Measurements from ENCODE around the gene FRG2.

GRCh38 chr4:189021780-189022149, 882.5 kb downstream of the TRIML1 start:
- RRBS = no CpG with 5 or more reads among the region's 5 CpGs

GRCh38 chr4:189185831-189186274, 754.8 kb upstream of the FRG1 start:
- RRBS = no CpG with 5 or more reads among the region's 3 CpGs

DNA sequence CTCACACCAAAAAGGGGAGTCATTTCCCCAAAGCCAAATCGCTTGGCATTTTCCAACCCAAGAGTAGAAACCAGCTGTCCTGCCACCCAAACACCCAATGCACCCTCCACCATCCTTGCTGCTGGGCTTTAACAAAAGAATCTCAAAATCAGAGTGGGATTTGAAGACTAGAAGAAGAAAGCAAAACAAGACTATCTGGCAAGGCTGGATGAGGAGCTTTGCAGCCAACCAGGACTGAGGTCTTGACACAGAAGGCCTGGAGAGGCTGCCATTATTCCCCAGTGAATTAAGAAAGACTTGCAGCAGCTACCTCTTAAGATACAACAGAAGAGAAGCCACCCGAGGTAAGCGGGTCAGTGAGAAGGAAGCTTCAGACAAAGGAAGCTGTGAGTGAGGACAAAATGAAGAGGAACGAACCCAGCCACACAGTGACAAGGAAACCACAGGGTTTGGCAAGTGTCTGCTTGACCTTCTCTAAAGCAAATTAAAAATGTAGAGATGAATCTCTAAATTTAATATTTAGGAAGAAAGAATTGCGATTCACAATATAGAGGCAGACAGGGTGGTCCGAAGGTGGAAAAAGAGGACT, 281.9 kb upstream of the FRG1 start:
- RRBS = no CpG with 5 or more reads among the region's 6 CpGs

- RRBS = no CpG with 5 or more reads among the region's 3 CpGs
Measured at GRCh38 chr4:189915312-189915654, 25.4 kb upstream of the FRG1 start.

DNA sequence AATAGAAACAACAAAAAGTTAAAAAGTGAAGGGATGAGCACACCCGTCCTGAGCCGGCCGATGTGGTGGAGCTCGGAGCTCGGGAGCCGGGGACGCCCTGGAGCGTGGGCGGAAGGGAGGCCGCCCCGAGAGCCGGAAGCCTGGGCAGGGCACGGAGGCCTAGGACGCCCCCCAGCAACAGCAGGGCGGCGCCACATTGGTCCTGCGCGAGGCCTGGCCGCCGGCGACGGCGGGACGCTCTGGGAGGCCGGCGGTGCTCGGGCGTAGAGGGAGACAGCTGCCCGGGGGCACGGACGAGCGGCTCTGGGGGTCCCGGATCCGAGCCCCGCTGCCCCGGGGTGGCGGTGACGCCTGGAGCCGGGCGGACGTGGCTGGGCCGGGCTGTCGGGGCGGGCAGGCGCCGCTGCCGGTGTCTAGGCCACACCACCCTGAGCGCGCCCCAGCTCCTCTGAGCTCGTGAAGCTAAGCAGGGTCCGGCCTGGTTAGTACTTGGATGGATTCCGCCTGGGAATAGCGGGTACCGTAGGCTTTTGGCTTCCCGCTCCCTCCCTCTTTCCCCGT, 12.2 kb downstream of the FRG2 start:
- RRBS = 5% methylated on average over 8 of the region's 56 CpGs

DNA sequence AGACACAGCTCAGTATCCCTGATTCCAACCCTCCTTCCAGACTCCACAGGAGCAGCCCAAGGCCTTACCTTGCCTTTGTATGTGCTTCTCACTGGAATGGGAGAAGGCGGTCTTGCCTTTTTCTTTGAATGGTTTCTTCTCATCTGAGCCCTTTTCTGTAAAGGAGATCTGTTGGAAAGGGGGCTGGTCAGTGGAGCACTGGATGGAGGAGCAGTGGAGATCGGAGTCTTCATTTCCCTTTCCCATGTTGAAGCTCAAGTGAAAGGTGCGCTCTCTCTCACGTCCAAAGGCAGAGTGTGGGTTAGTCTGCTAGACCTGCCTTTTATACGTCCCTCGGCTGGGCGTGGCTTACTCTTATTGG, at the start of gene FRG2:
Gene FRG2, minus strand, starts transcription at position 298 of the 361 bp plus-strand sequence.
- RRBS = no CpG with 5 or more reads among the region's 7 CpGs

DNA sequence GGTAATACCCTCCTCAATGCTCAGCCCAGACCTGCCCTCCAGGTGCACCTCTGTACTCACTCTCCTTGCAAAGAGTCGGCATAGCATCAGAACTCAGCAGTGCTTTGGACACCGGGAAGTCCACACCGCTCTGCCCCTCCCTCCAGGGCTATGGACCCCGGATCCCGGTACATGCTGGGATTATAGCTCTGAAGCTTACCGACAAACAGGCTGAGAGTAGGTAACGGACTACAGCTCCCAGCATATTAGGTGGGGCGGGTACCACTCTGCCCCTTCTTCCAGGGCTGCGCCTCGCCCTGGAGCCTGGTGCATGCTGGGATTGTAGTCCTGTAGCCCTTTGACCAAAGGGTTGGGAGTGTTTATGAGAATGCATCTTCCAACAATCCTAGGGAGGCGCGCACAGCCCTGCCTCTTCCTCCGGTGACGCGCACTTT, 22.3 kb upstream of the FRG2 start:
- RRBS = no CpG with 5 or more reads among the region's 15 CpGs